ENCODE measurements around the genes HGD, GOLGB1, FAM162A and HSPBAP1.

GRCh38 chr3:120469339-120469988 is 18.7 kb upstream of the FSTL1 start:
- RAMPAGE, long total RNA: no peak
- RRBS: no CpG with 5 or more reads among the region's 6 CpGs
PRO-cap:
- standard: no peak
- CoPRO, capped RNA only, 2 experiments: no peak in any of the 2 experiments
- CoPRO, capped and uncapped RNA, 2 experiments: no peak in any of the 2 experiments
- CoPRO, uncapped RNA only, 2 experiments: no peak in any of the 2 experiments
CAGE:
- cytosol, long polyA plus RNA: no peak
- long polyA plus RNA: no peak
- nucleolus, long total RNA: no peak
- nucleus, long polyA plus RNA: no peak

DNA sequence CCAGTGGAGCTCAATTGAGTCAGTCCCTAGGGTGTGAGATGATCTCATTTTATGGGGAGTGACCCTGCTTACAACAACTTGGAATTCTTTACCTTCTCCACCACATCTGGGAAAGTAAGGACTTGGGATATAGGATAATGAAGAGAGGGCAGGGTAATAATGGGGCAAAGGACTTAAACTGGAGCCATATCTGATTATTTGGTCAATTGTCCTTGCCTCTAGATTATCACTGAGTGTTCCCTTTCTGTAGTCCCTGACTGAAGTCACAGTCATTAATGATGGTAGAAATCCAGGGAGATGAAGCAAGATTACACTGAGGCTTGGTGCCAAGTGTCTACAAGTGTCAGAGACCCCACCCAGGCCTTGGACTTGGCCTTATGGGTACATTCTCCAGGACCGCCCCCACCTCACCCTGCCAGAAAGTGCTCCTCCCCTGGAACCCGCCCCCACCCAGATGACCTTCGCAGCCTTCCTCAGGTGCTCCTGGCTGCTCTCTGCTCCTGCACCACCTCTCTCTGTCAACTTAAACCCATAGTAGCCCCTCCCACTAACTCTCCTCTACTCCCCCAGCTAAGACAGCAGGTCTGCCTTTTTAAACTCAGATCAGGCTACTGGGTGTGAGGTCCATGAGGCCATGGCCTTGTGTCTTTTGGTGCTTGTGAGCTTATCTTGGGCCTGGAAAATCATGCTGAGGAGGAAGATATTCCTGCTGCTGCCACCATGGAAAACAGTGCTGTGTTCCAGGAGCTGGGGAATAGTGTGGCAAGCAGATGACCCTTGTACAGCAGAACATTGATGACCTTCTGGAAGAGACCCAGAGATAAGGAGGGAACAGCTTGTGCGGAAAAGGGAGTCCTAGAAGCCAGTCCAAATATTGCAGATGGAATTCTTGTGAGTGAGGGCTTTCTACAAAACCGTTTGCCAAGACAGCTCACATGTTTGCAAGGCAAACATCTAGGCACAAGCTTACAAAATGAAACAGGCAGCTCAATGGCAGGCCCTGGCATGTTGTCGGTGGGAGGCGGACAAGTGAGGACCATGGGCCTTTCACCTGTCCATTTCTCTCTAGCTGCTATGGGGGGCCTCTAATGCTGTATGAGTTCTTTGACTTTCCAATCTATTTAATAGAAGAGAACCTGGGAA is 40.3 kb upstream of the NDUFB4 start:
- RAMPAGE, long total RNA: no peak
- RRBS: no CpG with 5 or more reads among the region's 7 CpGs
PRO-cap:
- standard: no peak
- CoPRO, capped RNA only, 2 experiments: no peak in any of the 2 experiments
- CoPRO, capped and uncapped RNA, 2 experiments: no peak in any of the 2 experiments
- CoPRO, uncapped RNA only, 2 experiments: no peak in any of the 2 experiments
CAGE:
- cytosol, long polyA plus RNA: no peak
- long polyA plus RNA: no peak
- nucleolus, long total RNA: no peak
- nucleus, long polyA plus RNA: no peak

DNA sequence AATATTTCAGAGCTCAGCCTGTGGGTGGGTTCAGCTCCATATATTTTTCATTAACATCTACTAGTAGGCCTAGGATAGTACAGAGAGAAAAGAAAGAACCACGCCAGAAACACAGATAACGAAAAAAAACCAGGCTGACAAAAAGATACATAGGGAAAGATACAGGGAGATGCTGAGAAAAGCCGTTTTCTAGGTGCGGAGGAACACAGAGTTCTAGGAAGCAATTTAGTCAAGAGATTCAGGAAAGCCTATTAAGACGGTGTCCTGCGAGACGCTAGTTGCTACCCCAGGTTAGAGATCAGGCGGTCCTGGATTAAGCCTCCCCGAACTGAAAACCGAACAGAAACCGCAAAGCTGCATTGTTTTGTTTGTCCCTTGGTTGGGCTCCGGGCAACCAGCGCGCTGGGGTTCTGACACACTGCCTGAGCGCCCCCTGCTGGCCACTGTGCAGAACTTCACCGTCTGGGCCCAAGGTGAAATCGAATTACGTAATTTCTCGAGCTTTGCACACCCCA is 37.4 kb upstream of the NDUFB4 start:
- RAMPAGE, long total RNA: no peak
- RRBS: no CpG with 5 or more reads among the region's 19 CpGs
PRO-cap:
- standard: no peak
- CoPRO, capped RNA only, 2 experiments: no peak in any of the 2 experiments
- CoPRO, capped and uncapped RNA, 2 experiments: no peak in any of the 2 experiments
- CoPRO, uncapped RNA only, 2 experiments: no peak in any of the 2 experiments
CAGE:
- cytosol, long polyA plus RNA: no peak
- long polyA plus RNA: no peak
- nucleolus, long total RNA: no peak
- nucleus, long polyA plus RNA: no peak

DNA sequence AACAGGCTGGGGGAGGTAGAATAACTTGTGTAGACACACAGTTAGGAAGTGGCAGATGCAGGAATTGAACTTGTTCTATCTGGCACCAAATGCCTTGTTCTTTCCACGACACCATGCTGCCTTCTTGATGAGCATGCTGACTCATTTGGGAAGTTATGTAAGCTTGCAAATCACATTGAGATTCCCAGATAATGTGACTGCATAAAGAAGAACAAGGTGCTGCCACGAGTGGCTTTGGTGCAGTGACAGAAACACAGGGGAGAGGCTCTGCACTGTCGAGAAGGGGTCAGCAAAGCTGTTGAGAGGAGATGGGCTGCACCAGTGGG is 27.5 kb upstream of the NDUFB4 start:
- RAMPAGE, long total RNA: no peak
- RRBS: no CpG with 5 or more reads among the region's 3 CpGs
PRO-cap:
- standard: no peak
- CoPRO, capped RNA only, 2 experiments: no peak in any of the 2 experiments
- CoPRO, capped and uncapped RNA, 2 experiments: no peak in any of the 2 experiments
- CoPRO, uncapped RNA only, 2 experiments: no peak in any of the 2 experiments
CAGE:
- cytosol, long polyA plus RNA: no peak
- long polyA plus RNA: no peak
- nucleolus, long total RNA: no peak
- nucleus, long polyA plus RNA: no peak

DNA sequence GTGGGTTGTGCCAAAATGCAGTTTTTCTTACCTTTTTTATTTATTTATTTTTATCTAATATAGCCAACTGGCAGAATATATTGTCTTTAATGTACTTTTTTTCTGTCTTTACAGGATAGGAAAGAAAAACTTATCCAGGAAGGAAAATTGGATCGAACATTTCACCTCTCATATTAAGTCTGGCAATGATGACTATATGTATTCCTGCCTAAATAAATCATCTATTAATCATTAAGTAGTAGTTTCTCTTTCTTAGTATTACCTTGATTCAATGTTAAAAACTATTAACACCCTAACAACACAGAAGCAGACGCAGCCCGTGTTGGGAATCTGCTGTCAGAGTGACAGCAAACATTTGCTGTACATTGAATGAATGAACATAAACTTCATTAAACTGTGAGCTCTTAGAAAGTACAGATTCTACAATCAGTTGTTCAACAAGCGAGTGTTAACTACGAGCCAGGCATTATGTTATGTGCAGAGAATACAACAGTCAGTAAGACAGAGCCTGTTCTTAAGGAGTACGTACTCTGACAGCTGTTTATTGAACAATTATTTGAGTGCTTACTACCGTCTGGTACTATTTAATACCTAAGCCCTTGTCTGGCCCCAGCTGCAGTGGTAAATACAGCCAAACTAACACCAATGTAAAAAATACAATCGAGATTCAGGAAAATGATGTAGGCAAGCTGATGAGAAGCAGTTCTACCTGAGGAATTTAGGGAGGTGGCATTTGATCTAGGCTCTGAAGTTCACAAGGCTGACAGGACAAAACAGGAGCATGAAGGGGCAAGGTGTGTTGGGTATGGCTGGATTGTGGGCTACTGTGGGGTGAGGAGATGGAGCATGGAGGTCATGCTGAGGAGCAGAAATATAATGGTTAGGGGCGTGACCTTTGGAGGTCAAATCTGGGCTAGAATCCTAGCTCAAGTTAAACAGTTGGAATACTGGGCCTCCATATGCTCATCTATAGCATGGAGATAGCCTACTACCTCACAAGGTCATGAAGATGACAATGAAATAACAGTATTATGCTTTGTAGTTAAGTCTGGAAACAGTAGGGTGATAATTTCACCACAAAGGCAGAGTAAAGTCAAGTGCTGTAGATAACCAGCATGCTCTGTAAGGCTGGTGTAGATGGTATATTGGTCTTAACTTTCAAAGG is 6.3 kb downstream of the NDUFB4 start:
- RAMPAGE, long total RNA: no peak
- RRBS: no CpG with 5 or more reads among the region's 9 CpGs
PRO-cap:
- standard: no peak
- CoPRO, capped RNA only, 2 experiments: no peak in any of the 2 experiments
- CoPRO, capped and uncapped RNA, 2 experiments: no peak in any of the 2 experiments
- CoPRO, uncapped RNA only, 2 experiments: peak in 2 of 2 experiments; most common plus-strand start position 354 of the sequence (in 2)
CAGE:
- cytosol, long polyA plus RNA: no peak
- long polyA plus RNA: no peak
- nucleolus, long total RNA: no peak
- nucleus, long polyA plus RNA: no peak

GRCh38 chr3:120615718-120616189 is 19.6 kb downstream of the NDUFB4 start:
- RAMPAGE, long total RNA: no peak
- RRBS: no CpG with 5 or more reads among the region's 7 CpGs
PRO-cap:
- standard: no peak
- CoPRO, capped RNA only, 2 experiments: no peak in any of the 2 experiments
- CoPRO, capped and uncapped RNA, 2 experiments: no peak in any of the 2 experiments
- CoPRO, uncapped RNA only, 2 experiments: no peak in any of the 2 experiments
CAGE:
- cytosol, long polyA plus RNA: no peak
- long polyA plus RNA: no peak
- nucleolus, long total RNA: no peak
- nucleus, long polyA plus RNA: no peak

- RAMPAGE, long total RNA: no peak
- RRBS: no CpG with 5 or more reads among the region's 1 CpG
PRO-cap:
- standard: no peak
- CoPRO, capped RNA only, 2 experiments: no peak in any of the 2 experiments
- CoPRO, capped and uncapped RNA, 2 experiments: no peak in any of the 2 experiments
- CoPRO, uncapped RNA only, 2 experiments: no peak in any of the 2 experiments
CAGE:
- cytosol, long polyA plus RNA: no peak
- long polyA plus RNA: no peak
- nucleolus, long total RNA: no peak
- nucleus, long polyA plus RNA: no peak
These were observed 2.9 kb downstream of the HGD start for GRCh38 chr3:120679073-120679659.

DNA sequence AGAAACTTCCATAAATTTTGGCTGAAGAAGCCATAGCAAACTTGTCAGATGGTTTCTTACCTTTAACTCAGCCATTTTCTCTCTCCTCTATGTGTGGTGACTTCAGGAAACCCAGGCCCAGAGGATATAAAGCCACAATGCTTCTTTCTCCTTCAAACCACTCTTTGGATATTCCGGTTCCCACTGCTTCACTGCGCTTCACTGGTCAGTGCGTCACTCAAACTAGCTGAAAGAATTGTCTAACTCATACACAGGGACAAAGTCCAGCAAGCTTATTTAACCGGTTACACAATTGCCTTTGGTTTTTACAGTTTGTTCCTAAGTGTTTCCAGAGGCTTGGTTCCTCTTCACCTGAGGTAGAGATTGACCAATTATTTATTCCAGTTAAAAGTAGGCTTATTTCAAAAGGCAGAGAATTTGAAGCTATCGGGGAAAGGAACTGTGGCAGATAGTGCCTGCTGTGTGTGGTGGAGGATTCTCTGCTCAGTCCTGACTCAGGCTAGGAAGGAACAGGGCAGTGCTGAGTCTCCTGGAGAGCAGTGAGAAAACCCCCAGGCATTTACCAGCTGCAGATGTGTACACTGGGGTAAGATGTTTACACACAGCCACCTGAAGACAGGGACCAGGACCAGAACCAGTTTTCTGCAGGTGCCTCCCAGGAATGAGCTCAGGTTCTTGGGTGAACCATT is at the start of gene HGD:
Gene HGD (minus strand): TSS at position 203 of the 689 bp plus-strand sequence.
- RAMPAGE, long total RNA: no peak
- RRBS: no CpG with 5 or more reads among the region's 5 CpGs
PRO-cap:
- standard: no peak
- CoPRO, capped RNA only, 2 experiments: no peak in any of the 2 experiments
- CoPRO, capped and uncapped RNA, 2 experiments: no peak in any of the 2 experiments
- CoPRO, uncapped RNA only, 2 experiments: no peak in any of the 2 experiments
CAGE:
- cytosol, long polyA plus RNA: no peak
- long polyA plus RNA: no peak
- nucleolus, long total RNA: no peak
- nucleus, long polyA plus RNA: no peak

DNA sequence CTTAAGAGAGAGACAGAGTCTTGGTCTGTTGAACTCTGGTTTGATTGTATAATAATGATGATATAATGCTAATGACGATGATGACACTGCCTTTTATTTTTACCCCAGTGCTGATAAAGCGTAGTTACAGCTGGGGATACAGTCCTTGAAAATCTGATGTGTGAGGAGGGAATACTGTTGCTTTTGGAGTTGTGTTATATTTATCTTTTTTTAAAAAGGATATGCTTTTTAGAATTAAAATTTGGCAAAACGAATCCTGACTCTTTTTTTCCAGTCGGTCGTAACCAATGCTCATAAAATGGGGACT is 1.1 kb downstream of the STXBP5L start:
- RAMPAGE, long total RNA: no peak
- RRBS: no CpG with 5 or more reads among the region's 5 CpGs
PRO-cap:
- standard: no peak
- CoPRO, capped RNA only, 2 experiments: no peak in any of the 2 experiments
- CoPRO, capped and uncapped RNA, 2 experiments: no peak in any of the 2 experiments
- CoPRO, uncapped RNA only, 2 experiments: no peak in any of the 2 experiments
CAGE:
- cytosol, long polyA plus RNA: no peak
- long polyA plus RNA: no peak
- nucleolus, long total RNA: no peak
- nucleus, long polyA plus RNA: no peak

- RAMPAGE, long total RNA: start-site peak on the minus strand at chr3:121749671-121749745, 125 and 285 reads in 2 replicates
- RRBS: 1% methylated on average over 8 of the region's 55 CpGs
PRO-cap:
- standard: unidirectional peak, plus-strand start at chr3:121749236; unidirectional peak, minus-strand start at chr3:121749649; bidirectional peak, plus-strand start at chr3:121750021, minus-strand start at chr3:121749741
- CoPRO, capped RNA only, 2 experiments: peak in 2 of 2 experiments; most common minus-strand start chr3:121749741 (in 2)
- CoPRO, capped and uncapped RNA, 2 experiments: peak in 2 of 2 experiments; most common minus-strand start chr3:121749741 (in 2)
- CoPRO, uncapped RNA only, 2 experiments: peak in 2 of 2 experiments; most common plus-strand start chr3:121749236 (in 2); most common minus-strand start chr3:121748946 (in 1)
CAGE:
- cytosol, long polyA plus RNA: start-site peak on the minus strand at chr3:121749665-121749725, 213 and 122 reads in 2 replicates
- long polyA plus RNA: start-site peak on the minus strand at chr3:121749667-121749720, 489 and 194 reads in 2 replicates
- nucleolus, long total RNA: no peak
- nucleus, long polyA plus RNA: start-site peak on the minus strand at chr3:121749648-121749745, 607 and 1,028 reads in 2 replicates
These were observed at the start of gene GOLGB1 for GRCh38 chr3:121748757-121749785. Gene GOLGB1, minus strand, starts transcription at chr3:121749741.

GRCh38 chr3:121919114-121919504 is 24.9 kb downstream of the SLC15A2 start:
- RAMPAGE, long total RNA: no peak
- RRBS: no CpG with 5 or more reads among the region's 10 CpGs
PRO-cap:
- standard: no peak
- CoPRO, capped RNA only, 2 experiments: no peak in any of the 2 experiments
- CoPRO, capped and uncapped RNA, 2 experiments: no peak in any of the 2 experiments
- CoPRO, uncapped RNA only, 2 experiments: no peak in any of the 2 experiments
CAGE:
- cytosol, long polyA plus RNA: no peak
- long polyA plus RNA: no peak
- nucleolus, long total RNA: no peak
- nucleus, long polyA plus RNA: no peak

DNA sequence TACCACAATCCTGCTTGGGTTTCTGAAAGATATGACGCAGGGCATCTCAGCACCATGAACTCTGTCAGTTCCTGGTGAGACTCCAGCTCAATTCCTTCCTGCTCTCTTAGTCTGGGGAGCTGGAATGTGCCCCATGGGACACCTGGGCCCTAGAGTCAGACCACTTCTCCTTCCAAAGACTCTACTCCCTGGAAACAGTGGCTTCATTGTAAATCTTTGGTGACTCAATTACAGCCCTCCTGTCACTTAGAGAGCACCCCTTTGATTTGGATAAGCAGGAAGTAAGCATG is 50.5 kb downstream of the CD86 start:
- RAMPAGE, long total RNA: no peak
- RRBS: no CpG with 5 or more reads among the region's 1 CpG
PRO-cap:
- standard: no peak
- CoPRO, capped RNA only, 2 experiments: no peak in any of the 2 experiments
- CoPRO, capped and uncapped RNA, 2 experiments: no peak in any of the 2 experiments
- CoPRO, uncapped RNA only, 2 experiments: no peak in any of the 2 experiments
CAGE:
- cytosol, long polyA plus RNA: no peak
- long polyA plus RNA: no peak
- nucleolus, long total RNA: no peak
- nucleus, long polyA plus RNA: no peak

DNA sequence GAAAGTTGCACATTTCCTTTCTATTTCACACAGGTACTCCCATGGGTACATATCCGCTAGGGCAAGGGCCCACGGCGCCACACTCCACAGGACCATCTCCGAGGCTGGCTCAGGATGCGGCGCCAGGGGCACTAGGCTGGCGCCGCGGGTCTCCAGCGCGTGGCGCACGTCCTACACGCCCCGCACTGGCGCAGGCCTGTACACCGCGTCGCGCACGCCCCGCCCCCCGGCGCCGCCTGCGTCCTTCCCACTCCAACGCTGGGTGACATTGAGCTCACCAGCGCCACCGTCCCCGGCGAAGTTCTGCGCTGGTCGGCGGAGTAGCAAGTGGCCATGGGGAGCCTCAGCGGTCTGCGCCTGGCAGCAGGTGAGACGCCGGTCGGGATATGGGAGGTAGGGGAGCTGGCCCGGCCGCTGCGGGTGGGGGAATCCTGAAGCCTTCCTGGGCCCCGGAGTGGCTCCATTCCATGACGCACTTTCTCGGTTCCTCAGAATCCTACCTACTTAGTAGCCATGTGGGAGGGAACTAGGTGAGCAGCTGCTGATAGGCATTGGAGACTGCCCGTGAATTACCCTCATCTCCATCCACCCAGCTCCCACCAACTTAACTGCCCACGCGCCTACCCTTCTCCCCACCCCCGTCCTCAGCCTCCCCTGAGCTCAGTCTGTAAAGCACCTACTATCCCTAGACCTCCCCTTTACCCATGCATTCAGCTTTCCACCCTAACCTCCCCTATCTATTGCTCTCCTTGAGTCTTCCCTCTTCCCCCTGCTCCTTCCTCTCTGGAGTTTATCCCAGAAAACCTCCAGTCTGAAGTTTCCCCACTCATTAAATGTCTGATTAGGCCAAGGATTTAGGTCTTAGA is at the start of gene FAM162A:
Gene FAM162A (plus strand): TSS at position 250 of the 866 bp plus-strand sequence.
- RAMPAGE, long total RNA: start-site peak on the plus strand centred at position 281 of the sequence, 70 bp wide, 1,382 and 857 reads in 2 replicates
- RRBS: under 1% methylated on average over 20 of the region's 49 CpGs
PRO-cap:
- standard: bidirectional peak, plus-strand start at position 298 of the sequence, minus-strand start at position 177 of the sequence; bidirectional peak, plus-strand start at position 507 of the sequence, minus-strand start at position 498 of the sequence
- CoPRO, capped RNA only, 2 experiments: peak in 2 of 2 experiments; most common plus-strand start position 298 of the sequence (in 2); most common minus-strand start position 202 of the sequence (in 2)
- CoPRO, capped and uncapped RNA, 2 experiments: peak in 2 of 2 experiments; most common plus-strand start position 298 of the sequence (in 2); most common minus-strand start position 133 of the sequence (in 1)
- CoPRO, uncapped RNA only, 2 experiments: peak in 2 of 2 experiments; most common plus-strand start position 298 of the sequence (in 2); most common minus-strand start position 166 of the sequence (in 1)
CAGE:
- cytosol, long polyA plus RNA: start-site peak on the plus strand centred at position 294 of the sequence, 90 bp wide, 7,901 and 7,557 reads in 2 replicates
- long polyA plus RNA: start-site peak on the plus strand centred at position 294 of the sequence, 69 bp wide, 8,362 and 8,472 reads in 2 replicates
- nucleolus, long total RNA: no peak
- nucleus, long polyA plus RNA: start-site peak on the plus strand centred at position 294 of the sequence, 90 bp wide, 6,050 and 4,587 reads in 2 replicates

- RAMPAGE, long total RNA: no peak
- RRBS: no CpG with 5 or more reads among the region's 26 CpGs
PRO-cap:
- standard: no peak
- CoPRO, capped RNA only, 2 experiments: peak in 1 of 2 experiments; most common minus-strand start chr3:122514268 (in 1)
- CoPRO, capped and uncapped RNA, 2 experiments: no peak in any of the 2 experiments
- CoPRO, uncapped RNA only, 2 experiments: no peak in any of the 2 experiments
CAGE:
- cytosol, long polyA plus RNA: no peak
- long polyA plus RNA: no peak
- nucleolus, long total RNA: no peak
- nucleus, long polyA plus RNA: no peak
These were observed 864 bp downstream of the KPNA1 start for GRCh38 chr3:122513842-122514308.

- RAMPAGE, long total RNA: no peak
- RRBS: no CpG with 5 or more reads among the region's 3 CpGs
PRO-cap:
- standard: no peak
- CoPRO, capped RNA only, 2 experiments: no peak in any of the 2 experiments
- CoPRO, capped and uncapped RNA, 2 experiments: no peak in any of the 2 experiments
- CoPRO, uncapped RNA only, 2 experiments: no peak in any of the 2 experiments
CAGE:
- cytosol, long polyA plus RNA: no peak
- long polyA plus RNA: no peak
- nucleolus, long total RNA: no peak
- nucleus, long polyA plus RNA: no peak
These were observed 8.7 kb downstream of the PARP9 start for GRCh38 chr3:122555405-122555856.

- RAMPAGE, long total RNA: no peak
- RRBS: no CpG with 5 or more reads among the region's 24 CpGs
PRO-cap:
- standard: no peak
- CoPRO, capped RNA only, 2 experiments: no peak in any of the 2 experiments
- CoPRO, capped and uncapped RNA, 2 experiments: no peak in any of the 2 experiments
- CoPRO, uncapped RNA only, 2 experiments: no peak in any of the 2 experiments
CAGE:
- cytosol, long polyA plus RNA: no peak
- long polyA plus RNA: no peak
- nucleolus, long total RNA: no peak
- nucleus, long polyA plus RNA: no peak
These were observed 19.9 kb upstream of the PARP14 start for GRCh38 chr3:122660604-122661288.

GRCh38 chr3:122740900-122741376 is 52.7 kb downstream of the HSPBAP1 start:
- RAMPAGE, long total RNA: no peak
- RRBS: no CpG with 5 or more reads among the region's 4 CpGs
PRO-cap:
- standard: no peak
- CoPRO, capped RNA only, 2 experiments: no peak in any of the 2 experiments
- CoPRO, capped and uncapped RNA, 2 experiments: no peak in any of the 2 experiments
- CoPRO, uncapped RNA only, 2 experiments: no peak in any of the 2 experiments
CAGE:
- cytosol, long polyA plus RNA: no peak
- long polyA plus RNA: no peak
- nucleolus, long total RNA: no peak
- nucleus, long polyA plus RNA: no peak

GRCh38 chr3:122793494-122794490 is at the start of gene HSPBAP1:
Gene HSPBAP1, minus strand, starts transcription at chr3:122793831.
- RAMPAGE, long total RNA: start-site peak on the minus strand at chr3:122793790-122793816, 85 and 39 reads in 2 replicates
- RRBS: 2% methylated on average over 13 of the region's 49 CpGs
PRO-cap:
- standard: bidirectional peak, plus-strand start at chr3:122793902, minus-strand start at chr3:122793783
- CoPRO, capped RNA only, 2 experiments: peak in 2 of 2 experiments; most common plus-strand start chr3:122793974 (in 1); most common minus-strand start chr3:122793811 (in 1)
- CoPRO, capped and uncapped RNA, 2 experiments: peak in 1 of 2 experiments; most common plus-strand start chr3:122793778 (in 1); most common minus-strand start chr3:122793783 (in 1)
- CoPRO, uncapped RNA only, 2 experiments: no peak in any of the 2 experiments
CAGE:
- cytosol, long polyA plus RNA: no peak
- long polyA plus RNA: start-site peak on the minus strand at chr3:122793811-122793840, 12 and 11 reads in 2 replicates
- nucleolus, long total RNA: no peak
- nucleus, long polyA plus RNA: start-site peak on the minus strand at chr3:122793810-122793833, 50 and 57 reads in 2 replicates

All from K562 (cell line).